RPMI7951 (cell line): ENCODE measurements around the gene HSPA12A.

GRCh38 chr10:114526137-114527493 lies 122.3 kb upstream of the AFAP1L2 start:
- RAMPAGE, long total RNA: no peak

DNA sequence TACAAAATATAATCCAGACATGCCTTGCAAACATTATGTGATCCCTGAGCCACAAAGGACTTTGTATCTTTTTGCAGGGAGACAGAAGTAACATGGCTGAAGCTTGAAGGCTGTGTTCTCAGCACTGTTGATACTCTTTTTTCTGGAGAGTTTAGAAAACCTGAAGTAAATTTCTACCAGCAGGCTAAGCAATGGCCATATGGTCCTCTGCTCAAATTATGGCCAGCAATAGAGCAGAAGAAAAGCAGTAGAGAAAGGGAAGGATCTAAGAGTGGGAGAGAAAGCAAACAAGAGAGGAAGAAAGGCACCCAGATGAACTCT lies 98.5 kb downstream of the ABLIM1 start:
- RAMPAGE, long total RNA: no peak

- RAMPAGE, long total RNA: no peak
These were observed 24.1 kb upstream of the ABLIM1 start for GRCh38 chr10:114682086-114682602.

DNA sequence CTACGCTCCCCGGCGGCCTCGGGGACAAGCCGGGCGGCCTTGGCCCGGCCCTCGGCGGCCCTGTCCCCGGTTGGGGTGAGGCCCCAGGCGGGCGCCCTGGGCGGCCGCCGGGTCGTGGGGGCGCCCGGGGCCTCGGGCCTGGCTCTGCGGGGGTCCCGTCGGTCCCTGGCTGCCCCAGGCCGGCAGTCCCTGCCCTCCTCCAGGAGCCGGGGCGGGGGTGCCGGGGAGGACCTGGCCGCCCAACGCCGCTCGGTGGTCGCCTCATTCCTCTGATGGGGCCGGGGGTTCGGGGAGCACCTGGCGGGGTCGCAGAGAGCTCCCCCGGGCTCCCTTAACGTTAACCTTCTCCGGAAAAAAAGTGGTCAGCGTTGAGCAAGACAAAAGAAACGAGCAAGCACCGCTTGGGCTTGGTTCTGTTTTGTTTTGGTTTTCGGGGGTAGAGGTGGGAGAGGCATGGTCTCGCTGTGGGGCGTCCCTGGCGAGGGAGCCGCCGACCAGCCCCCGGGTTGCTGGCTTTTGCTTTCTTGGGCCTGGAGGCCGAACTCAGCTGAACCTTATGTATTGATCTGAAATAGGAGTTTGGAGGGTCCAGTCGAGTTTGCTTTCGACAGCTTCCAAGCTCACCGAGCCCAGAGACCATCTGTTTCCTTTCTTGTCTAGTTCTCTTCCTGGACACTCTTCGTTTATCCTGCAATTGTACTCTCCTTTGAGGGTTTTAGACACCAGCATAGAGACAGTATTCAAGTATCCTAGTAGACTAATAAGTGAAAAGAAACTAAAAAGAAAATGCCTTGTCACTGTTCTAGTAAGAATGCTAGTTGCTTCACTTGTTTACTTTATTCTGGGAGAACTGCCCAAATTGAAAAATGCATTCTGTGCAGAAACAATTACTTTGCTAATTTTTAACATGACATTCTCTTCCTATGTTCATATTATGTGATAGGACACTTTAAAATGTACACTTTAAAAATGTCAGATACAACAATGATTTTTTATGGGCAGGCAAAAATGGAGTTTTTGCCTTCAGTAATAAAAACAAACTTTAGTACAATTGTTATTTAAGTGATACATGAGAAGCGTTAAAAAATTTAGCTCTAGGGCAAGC lies 944 bp downstream of the FHIP2A start:
- RAMPAGE, long total RNA: no peak

DNA sequence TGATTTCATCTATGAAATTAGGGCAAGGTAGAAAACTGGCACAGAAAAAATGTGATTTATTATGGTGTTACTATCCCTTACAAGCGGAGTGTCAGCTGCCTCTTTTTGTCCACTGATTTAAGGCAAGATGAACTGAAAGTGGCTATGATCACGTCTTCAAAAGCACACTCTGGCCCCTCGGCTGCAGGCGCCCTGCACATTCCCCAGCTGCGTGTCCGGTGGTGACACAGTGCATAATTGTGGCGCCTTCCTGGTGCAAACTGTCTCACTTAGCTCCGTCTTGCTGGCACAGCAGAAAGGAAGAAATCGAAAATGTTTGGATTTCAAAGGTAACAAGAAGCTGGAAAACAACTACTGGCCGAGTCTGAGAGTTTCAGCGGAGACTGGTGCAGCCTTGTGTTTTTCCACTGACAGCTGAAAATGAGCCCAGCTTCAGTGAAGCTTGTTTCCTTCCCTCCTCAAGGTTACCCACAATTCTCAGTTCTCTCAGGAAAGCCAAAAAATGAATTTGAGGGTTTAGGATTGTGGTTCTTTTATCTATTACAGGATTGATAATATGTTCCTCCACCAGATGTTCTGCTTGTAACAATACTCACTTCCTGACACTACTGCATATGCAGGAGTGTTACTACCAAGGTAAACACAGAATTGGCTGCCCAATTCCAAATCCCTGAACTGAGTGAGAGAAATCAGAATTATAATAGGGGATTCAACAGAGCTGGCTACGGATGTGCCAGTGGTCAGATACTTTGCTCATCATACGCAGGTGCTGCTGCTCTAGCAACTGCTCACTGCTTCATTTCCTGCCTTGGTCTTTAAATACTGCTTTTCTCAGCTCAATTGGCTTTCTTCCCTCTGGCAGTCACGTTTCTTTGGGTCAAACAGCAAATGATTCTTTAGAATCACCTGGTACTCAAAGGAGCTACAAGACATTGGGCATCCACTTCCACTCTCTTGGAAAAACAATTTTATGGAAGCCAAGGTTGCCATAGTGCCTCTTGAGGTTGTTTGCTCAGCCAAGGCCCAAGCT lies 63.7 kb downstream of the TRUB1 start:
- RAMPAGE, long total RNA: no peak

GRCh38 chr10:115093841-115094562 lies 837 bp downstream of the ATRNL1 start:
- RAMPAGE, long total RNA: no peak

DNA sequence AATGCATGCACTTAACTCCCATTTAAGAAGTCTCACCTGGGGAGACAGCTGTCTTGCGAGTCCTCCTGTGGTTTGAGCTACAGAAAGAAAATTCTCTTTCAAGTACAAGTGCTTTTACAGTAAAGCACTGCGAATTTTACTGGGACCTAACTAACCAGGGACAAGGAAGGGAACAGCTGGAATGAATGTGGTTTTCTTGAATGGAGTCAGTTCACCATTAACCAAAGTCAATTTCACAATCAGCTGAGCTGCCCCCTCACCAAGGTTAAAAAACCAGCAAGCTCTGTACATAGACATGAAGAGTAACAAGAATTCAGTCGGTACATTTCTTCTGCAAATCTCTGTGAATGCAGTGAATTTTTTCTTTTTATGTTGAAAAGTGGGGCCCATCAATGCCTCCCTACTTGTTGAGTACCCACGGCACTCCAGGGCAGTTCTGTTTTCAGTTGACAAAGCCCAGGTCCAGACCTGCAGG lies 56.3 kb downstream of the GFRA1 start:
- RAMPAGE, long total RNA: no peak

DNA sequence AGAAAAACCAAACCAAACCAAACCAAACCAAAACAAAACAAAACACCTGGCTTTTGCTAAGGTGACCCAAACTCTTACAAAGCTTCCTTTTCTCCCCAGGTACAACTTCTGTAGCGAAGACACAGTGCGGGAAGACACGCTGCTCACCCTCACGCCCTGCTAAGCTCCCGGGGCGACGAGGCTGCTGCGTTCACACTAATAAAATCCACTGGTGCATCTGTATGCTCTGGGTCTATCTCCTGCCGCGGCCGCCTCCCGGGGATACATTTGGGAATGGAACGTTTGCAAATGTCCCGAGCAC lies 18.1 kb downstream of the PNLIPRP1 start:
- RAMPAGE, long total RNA: no peak

- RAMPAGE, long total RNA: no peak
These were observed at the start of gene HSPA12A for GRCh38 chr10:116742388-116743565. HSPA12A (minus strand) TSS chr10:116742566.

DNA sequence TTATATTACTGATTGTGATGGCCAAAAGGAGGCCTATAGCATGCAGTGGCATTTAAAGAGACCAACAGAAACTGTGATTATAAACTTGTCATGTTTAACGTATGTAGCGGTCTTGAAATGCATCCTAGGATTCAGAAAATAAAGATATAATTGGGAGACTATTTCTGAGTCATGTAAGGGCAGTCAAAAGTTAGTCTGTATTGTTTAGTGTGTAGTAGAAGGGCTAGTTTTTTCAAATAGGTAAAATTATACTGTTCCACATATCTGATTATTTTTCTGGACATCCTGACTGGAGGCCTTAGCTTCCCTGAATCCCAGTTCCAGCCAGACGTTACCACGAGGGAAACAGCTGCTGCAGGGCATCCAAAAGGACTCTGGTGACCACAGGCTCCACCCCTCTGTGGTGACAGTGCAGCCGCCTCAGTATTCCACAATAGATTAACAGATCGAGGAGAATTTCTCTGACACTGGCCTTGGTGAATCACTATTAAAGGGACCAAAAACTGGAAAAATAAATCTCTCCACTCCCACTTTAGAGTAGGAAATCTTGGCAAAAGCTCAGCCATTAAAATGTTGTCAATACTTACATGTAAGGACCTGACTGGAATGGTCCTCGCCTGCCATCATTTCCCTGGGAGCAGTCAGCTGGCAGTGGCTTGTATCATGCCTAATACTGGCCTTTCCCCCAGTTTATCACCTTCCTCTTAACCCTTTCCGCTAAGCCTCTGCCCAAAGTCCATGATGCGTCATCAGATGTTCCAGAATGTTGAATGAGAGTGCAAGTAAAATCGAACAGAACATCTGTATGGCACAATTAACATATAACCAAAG lies 31.4 kb downstream of the ENO4 start:
- RAMPAGE, long total RNA: no peak

DNA sequence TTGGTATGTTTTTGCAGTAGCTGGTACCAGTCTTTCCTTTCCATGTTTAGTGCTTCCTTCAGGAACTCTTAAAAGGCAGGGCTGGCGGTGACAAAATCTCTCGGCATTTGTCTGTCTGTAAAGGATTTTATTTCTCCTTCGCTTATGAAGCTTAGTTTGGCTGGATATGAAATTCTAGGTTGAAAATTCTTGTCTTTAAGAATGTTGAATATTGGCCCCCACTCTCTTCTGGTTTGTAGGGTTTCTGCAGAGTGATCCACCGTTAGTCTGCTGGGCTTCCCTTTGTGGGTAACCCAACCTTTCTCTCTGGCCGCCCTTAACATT lies 67.8 kb downstream of the SHTN1 start:
- RAMPAGE, long total RNA: no peak

DNA sequence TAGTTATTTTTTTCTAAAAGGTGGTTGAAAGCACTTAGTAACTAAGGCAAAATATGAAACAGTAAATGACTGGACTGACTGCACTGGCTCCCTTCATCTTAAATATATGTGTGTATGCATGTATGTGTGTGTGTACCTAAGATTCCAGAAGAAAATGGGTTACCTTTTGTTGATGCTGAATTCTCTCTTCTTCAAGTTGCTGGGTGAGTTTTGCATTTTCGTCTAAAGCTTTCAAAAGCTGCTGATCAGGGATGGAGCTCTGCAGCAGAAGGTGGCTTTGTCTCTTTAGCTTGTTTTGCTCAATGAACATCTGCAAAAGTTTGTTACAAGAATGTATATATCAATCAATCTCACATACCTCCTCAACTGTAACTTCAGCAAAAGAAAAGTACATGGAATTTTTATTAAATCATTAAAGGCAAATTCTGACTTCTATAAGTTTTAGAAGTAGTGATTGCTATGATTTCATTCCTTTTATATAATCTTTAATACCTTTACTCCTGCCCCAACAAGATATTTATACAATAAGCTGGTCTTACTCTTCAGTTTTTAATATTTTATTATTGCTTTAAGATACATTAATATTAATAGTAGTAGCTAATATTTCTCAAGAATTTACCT lies 64.6 kb downstream of the SHTN1 start:
- RAMPAGE, long total RNA: no peak

GRCh38 chr10:117376225-117376424 lies 885 bp upstream of the PDZD8 start:
- RAMPAGE, long total RNA: no peak

- RAMPAGE, long total RNA: no peak
These were observed 10.2 kb upstream of the EMX2 start for GRCh38 chr10:117531857-117533220.

DNA sequence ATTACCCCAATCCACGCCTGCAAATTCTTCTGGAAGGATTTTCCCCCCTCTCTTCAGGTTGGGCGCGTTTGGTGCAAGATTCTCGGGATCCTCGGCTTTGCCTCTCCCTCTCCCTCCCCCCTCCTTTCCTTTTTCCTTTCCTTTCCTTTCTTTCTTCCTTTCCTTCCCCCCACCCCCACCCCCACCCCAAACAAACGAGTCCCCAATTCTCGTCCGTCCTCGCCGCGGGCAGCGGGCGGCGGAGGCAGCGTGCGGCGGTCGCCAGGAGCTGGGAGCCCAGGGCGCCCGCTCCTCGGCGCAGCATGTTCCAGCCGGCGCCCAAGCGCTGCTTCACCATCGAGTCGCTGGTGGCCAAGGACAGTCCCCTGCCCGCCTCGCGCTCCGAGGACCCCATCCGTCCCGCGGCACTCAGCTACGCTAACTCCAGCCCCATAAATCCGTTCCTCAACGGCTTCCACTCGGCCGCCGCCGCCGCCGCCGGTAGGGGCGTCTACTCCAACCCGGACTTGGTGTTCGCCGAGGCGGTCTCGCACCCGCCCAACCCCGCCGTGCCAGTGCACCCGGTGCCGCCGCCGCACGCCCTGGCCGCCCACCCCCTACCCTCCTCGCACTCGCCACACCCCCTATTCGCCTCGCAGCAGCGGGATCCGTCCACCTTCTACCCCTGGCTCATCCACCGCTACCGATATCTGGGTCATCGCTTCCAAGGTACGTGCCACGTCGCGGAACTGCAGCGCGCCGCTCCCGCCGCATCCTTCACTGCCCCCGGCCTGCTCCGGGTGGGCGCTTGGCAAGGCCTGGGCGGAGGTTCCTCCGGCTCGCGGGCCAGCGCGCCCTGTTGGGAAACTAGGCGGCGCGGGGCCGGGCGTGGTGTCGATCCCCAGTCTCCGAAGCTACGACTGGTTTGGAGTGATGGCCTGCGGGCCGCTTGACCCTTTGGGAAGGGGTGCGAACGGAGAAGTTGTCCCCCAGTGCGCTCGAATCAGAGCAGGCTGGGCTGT lies 720 bp downstream of the EMX2 start:
- RAMPAGE, long total RNA: no peak

DNA sequence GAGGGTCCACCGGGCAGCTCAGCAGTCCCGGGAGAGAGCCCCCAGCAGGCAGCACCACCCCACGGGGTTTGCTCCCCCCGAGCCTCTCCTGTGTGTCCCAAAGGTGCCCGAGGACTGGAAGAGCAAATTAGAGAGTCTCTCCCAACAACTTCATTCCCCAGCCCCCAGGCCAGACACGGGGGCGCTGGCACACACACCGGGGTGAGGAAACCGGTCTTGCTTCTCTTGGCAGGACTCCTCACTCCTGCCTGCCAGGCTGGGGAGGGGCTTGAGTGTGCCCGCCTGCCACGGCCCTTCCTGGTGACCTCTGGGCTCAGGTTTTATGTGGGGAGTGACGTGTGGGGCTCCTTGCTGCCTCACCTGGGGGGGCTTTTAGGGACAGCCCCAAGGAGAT lies 142.4 kb downstream of the EMX2 start:
- RAMPAGE, long total RNA: no peak

DNA sequence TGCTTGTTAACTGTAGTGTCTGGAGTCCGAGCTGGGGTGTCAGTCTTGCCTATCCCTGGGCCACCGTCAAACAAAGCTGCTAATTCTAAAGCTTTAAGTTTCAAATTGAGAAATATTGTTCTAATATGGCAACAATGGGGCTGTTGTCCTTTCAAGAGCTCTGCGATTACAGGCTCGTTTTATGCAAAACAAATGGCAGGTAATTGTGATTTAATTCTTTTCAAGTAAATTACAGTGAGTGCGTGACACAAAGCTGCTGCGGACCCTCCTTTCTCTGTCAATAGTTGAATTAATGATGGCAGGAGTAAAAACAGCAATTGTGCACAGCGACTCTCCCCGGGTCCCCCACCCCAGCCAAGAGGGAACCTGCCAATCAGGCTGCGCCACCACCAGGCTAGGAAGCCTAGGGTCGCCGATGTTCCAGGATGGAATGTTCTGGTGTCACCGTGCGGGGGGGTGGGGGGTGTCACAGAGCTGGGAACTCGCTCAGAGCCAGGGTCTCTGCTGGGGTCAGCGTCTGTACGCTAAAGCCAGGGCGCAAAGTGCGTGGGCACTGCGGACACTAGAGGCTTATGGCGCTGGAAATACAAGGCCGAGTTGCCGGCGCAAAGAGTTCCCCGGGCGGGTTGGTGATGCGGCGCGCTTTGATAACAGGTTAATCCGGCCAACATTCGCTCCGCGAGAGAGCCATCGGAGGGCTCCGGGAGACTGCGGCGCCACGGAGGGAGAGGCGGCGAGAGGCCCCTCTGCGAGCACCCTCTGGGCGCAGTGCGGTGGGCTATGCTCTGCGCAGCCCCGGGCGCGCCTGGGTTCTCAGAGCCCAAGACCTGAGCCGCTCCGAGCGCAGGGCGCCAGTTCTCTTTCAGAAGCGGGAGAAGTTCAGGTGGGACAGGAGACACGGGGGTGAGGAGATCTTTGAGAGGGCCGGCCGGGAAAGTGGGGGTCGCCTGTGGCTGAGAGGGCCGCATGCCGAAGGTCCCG lies 192.2 kb downstream of the EMX2 start:
- RAMPAGE, long total RNA: no peak

DNA sequence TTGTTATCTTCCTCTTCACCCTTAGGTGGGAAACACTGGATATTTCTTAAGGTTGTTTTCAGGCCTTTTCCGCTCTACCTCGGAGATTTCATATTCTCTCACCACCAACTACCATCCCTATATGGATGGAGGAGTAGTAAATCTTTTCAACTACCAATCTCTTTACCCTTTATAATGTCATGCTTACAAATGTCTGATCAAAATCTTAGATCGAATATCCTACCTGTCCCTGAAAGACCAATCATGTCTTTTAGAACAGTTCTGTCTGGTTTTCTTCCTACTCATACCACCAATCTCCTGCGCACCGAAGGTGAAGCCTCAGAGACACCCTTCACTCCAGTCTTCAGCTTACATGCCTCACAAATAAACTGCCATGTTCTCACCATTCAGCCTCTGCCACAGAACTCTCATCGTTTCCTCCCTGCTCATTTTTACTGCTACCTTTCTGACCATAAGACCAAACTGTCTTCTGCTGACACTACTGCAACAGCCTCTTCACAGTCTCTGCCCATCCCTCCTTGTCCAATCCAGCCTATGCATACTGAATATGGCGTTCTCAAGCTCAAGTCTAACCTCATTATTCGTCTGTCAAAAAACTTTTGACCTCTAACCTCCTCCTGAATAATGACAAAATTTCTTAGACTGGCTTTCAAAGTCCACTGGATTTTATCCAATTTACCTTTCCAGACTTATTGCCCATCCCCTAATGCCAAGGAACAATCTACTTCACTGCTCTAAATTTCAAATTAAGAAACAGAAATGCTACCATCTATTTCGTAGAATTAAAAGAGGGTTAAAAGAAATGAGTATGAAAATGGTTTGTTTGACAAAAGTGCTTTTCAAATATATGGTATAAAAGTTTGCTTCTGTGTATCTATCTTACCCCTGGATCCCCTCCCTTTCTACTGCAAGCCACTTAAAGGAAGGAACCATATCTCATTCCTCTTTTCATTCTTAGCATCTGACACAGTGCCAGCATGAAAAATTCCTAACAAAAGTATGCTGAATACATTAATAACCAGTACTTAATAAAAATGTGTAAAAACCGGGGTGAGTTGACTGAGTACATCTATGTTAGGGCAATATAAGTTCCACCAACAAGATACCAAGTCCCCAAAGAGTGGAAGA lies 24.6 kb downstream of the RAB11FIP2 start:
- RAMPAGE, long total RNA: no peak

DNA sequence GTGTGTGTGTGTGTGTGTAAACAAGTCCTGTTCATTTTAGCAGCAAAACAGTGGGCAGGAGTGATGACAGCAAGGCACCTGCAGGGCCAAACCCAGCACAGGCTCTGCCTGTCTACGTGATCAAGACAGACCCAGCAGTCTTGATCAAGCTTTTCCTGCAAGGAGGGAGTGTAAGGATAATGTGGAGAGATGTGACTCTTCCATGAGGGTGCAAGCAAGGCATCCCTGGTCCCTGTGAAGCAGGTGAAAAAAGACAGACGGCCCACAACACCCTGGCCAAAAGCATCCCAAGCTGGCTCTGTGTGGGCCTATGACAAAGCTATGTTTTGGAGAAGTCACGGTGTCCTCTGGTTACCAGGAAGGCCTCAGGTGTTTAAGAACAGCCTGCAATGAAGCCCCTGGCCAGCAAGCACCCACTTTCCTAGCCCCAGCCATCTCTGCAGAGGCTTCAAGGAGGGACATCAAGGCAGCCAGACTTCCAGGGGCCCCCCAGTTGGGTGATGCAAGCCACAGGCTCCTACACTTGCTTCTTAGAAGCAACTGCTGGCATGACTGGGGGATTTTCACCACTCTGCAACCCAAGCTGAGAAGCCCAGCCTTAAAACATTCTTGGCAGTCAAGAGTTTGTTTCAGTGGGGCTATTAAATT lies 22.1 kb downstream of the RAB11FIP2 start:
- RAMPAGE, long total RNA: no peak

DNA sequence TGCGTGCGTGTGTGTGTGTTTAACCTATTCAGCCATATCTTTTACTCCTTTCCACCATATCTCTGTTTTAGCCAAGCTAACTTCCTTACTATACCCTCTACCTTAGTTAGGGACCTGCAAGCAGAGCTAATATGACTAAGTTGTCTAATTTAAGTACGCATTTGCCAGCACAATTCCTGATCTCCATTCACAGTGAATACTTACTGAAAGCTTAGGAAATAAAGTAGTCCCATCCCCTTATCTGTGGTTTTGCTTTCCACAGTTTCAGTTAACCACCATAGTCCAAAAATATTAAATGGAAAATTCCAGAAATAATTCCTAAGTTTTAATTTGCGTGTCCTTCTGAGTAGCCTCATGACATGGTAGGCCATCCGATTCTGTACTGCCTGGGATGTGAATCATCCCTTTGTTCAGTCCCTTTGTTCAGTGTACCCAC lies 14.3 kb downstream of the RAB11FIP2 start:
- RAMPAGE, long total RNA: no peak